Heart (tissue), 3 donors: ENCODE measurements around a stretch of chr12.

- RAMPAGE, long total RNA, 2 experiments, result no peak in any of the 2 experiments
These were observed 631 bp downstream of the ST8SIA1 start for GRCh38 chr12:22333734-22334417.

DNA sequence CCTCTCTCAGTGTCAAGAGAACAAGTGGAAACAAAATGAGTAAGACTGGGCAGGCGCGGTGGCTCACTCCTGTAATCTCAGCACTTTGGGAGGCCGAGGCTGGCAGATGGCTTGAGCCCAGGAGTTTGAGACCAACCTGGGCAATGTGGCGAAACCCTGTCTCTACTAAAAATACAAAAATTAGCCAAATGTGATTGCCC, 89.6 kb upstream of the ST8SIA1 start:
- RAMPAGE, long total RNA, 2 experiments, result no peak in any of the 2 experiments

DNA sequence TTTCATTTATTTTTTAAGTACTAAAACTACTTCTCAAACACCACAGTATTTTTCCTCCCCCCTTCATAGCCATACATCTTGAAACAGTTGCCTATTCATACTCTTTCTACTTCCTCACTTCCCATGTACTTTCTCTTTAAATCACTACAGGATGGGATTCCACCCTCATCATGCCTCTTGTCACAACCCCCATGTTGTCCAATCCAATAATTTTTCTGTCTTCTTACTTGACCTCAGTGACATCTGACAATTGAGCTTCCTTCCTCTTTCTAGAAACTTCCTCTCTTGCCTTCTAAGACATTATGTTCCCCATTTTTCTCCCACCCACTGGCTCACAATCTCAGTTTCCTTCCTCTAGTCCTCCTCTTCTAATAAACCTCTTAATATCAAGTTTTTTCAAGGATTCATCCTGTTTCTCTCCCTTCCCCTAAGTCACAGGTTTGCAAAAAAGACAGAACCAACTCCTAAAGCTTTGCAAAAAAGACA, 5.3 kb downstream of the C2CD5 start:
- RAMPAGE, long total RNA, 2 experiments, result no peak in any of the 2 experiments

DNA sequence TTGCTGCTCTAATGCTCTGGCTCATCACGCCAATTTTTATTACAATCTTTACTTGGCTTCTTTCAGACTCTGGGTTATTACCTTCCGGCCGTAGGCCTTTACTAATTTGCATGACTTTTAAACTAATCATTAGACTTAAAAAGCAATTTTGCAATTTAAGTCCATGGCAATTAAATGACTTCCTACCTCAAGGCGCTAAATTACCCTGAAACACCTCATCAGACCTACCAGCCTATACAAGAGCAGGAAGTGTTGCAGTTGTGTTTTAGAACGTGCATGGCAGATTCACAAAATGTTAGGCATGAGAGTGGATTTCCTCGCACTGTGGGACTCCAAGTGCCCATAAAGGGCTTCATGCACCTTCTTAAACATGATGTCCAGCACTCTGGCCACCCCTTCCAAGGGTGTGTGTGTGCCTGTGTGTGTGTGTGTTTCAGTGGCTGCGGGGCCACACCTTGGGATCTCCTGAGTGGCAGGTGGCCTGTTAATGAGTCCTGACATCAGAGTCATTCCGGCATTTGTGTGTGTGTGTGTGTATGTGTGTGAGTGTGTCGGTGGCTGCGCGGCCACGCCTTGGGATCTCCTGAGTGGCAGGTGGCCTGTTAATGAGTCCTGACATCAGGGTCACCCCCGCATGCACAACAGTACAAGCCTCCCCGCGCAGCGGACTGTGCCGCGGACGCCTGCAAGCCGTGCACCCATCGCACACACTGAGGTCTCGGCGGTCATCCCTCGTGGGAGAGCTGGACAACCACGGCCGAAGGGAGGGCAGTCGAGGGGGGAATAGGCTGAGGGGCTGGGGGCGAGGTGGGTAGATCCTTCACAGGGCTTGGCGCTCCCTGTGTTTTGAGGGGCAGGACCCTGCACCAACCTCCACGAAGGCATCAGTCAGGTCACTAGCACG, 900 bp downstream of the C2CD5 start:
- RAMPAGE, long total RNA, 2 experiments, result no peak in any of the 2 experiments

DNA sequence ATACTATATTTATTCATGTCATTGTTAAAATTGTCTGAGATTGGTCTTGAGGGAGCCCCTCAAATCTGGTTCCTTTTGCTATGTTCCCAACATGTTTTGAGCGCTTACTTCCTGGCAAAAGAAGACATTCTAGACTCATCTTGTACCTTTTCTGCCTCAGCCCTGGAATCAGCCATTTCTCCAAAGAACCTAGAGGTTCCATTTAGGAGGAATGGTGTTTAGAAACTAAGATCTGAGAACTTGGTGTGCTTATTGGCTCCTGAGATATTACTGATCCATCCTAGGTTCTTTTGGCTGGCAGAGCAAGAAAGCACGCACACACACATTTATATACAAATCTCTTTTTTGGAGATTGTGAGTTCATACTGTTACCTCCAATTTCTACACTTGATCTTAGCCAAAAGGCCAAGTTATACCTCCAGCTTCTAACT, 66.8 kb downstream of the ETNK1 start:
- RAMPAGE, long total RNA, 2 experiments, result no peak in any of the 2 experiments

- RAMPAGE, long total RNA, 2 experiments, result no peak in any of the 2 experiments
These were observed 661.3 kb downstream of the ETNK1 start for GRCh38 chr12:23286154-23286802.

DNA sequence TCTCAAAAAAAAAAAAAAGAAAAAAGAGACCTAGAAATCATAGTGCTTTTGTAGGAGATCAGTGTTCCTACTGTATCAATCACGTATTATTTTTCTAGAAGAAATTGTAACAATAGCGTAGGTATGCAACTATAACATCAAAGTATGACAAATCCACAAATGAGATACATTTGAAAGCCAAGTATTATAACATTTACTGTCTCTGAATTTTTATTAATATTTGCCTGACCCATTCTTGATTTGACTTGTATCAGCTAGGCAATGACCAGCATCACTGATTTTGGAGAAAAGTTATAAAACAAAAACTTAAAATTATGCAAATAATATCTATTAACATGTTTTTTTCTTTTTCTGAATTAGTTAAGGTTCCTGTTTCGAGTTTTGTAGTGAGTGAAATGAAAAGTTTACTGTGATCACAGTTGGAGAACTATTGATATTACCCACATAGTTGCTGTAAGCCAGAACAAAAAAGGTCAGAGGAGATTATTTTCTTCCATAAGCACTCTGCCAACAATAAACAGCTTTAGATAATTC, 162.9 kb downstream of the SOX5 start:
- RAMPAGE, long total RNA, 2 experiments, result no peak in any of the 2 experiments

DNA sequence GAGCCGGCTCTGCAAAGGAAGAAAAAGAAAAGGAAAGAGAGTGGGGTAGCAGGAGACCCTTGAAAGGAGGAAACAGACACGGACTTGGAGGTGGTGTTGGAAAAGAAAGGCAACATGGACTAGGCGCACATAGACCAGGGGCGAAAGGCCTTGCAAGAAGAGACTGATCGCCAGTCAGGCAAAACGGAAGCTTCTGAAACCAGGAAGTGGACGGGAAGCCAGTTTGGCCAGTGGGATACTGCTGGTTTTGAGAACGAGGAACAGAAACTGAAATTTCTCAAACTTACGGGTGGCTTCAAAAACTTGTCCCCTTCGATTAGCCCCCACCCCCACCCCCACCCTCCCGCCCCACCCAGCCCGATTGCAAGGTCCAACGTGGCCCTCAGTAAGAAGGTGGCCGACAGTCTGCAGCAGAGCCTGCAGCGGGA, 364.9 kb downstream of the BCAT1 start:
- RAMPAGE, long total RNA, 2 experiments, result no peak in any of the 2 experiments

DNA sequence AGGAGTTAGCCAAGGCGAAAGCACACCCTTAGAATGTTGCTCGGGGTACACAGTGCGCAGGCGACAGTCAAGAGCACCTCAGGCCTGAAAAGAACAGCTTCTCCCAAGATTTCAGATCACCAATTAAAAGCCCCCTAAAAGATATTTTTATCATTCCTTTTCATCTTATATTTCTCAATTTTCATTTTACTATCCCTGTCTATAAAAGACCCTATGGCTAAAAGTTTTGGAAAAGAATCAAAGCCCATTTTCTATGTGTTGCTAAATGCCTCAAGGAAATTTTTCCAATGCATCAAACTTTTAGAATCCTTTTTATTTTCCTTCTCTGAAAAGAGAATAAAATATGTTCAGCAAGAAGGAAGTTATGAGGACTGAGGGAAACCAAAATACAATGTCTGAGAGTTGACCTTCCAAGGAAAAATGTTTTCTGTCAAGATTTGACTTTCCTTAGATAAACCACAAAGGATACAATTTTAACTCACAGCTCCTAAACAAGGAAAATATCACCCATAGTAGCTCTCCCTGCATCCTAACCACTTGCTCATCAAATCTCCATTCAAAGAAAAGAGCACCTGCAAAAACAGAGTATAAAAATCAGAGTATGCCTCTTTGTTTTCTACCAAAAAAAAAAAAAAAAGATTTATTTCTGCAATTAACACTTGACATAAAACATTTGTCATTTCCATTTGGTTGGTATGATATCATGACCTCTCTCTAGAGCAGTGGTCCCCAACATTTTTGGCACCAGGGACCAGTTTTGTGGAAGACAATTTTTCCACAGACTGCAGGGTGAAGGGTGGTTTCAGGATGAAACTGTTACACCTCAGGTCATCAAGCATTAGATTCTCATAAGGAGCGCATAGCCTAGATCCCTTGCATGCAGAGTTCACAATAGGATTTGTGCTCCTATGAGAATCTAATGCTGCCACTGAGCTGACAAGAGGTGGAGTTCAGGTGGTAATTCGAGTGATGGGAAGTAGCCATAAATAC, 132.6 kb downstream of the BCAT1 start:
- RAMPAGE, long total RNA, 2 experiments, result no peak in any of the 2 experiments

- RAMPAGE, long total RNA, 2 experiments, result no peak in any of the 2 experiments
These were observed 110.3 kb downstream of the BCAT1 start for GRCh38 chr12:24838513-24839014.

- RAMPAGE, long total RNA, 2 experiments, result no peak in any of the 2 experiments
These were observed 28.6 kb upstream of the IRAG2 start for GRCh38 chr12:25023794-25024340.

GRCh38 chr12:25054580-25055182, 2.2 kb downstream of the IRAG2 start:
- RAMPAGE, long total RNA, 2 experiments, result no peak in any of the 2 experiments

DNA sequence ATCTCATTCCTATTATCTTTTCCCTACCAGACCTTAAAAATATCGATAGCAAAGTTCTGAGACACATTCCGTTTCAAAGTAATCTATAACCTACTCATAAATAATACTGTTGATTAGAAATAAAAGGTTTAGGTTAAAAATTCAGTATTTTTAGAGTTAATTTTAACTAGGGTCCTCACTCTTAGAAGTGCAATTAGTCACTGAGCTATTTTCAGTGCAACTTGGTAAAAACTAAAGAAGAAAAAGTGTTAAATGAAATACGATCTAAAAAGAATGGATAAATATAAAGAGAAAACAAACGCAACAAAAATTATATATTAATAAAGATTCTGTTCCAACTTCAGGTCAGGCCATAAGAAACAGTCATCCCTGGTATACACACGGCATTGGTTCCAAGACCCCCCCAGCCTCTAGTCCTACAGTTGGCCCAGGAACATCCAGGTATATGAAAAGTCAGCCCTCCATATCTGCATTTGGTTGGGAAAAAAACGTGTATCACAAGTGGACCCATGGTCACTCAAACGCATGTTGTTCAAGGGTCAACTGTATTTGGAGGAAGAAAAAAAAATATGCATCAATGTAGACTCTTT, 19.0 kb downstream of the KRAS start:
- RAMPAGE, long total RNA, 2 experiments, result no peak in any of the 2 experiments

DNA sequence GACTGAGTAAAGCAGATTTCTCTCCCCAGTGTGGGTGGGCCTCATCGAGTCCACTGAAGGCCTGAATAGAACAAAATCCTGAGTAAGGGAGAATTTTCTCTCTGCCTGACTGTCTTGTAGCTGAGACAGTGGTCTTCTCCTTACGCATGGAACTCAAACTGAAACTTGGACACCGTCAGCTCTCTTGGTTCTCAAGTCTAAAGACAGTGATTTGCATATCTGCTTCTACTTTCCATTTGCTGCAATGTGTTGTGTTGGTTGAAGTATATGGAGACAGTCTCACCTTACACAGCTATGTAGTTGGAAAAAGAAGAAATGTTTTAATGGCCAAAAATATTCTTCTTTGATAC, 160.2 kb upstream of the LMNTD1 start:
- RAMPAGE, long total RNA, 2 experiments, result no peak in any of the 2 experiments

DNA sequence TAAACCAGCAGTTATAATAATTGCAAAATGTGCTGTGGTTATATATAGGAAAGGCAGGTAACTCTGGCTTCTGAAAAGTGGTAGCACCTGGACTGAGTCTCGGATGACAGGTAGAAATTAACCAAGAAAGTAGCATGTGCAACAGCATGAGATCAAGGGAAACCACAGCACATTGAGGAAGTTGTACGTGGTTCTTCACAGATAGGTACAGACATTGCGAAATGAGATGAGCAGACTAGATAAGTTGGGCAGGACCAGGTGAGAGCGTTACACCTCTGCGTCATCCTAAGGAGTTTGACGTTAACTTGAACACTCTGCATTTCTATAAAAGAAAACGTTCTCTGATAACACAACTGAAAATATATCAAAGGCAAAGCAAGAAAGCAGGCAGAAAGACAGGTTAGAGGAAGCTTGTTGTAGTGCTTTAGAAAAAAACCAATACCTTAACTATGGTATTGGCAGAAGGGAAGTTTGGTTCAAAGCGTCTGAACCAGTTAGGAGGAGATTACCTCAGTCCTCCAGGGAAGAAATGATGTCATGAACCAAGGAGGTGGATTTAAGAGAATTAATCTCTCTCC, 98.5 kb upstream of the RASSF8 start:
- RAMPAGE, long total RNA, 2 experiments, result no peak in any of the 2 experiments

- RAMPAGE, long total RNA, 2 experiments, result no peak in any of the 2 experiments
These were observed 768 bp upstream of the RASSF8 start for GRCh38 chr12:25957765-25958062.

GRCh38 chr12:26055107-26055577, 69.7 kb downstream of the BHLHE41 start:
- RAMPAGE, long total RNA, 2 experiments, result no peak in any of the 2 experiments

DNA sequence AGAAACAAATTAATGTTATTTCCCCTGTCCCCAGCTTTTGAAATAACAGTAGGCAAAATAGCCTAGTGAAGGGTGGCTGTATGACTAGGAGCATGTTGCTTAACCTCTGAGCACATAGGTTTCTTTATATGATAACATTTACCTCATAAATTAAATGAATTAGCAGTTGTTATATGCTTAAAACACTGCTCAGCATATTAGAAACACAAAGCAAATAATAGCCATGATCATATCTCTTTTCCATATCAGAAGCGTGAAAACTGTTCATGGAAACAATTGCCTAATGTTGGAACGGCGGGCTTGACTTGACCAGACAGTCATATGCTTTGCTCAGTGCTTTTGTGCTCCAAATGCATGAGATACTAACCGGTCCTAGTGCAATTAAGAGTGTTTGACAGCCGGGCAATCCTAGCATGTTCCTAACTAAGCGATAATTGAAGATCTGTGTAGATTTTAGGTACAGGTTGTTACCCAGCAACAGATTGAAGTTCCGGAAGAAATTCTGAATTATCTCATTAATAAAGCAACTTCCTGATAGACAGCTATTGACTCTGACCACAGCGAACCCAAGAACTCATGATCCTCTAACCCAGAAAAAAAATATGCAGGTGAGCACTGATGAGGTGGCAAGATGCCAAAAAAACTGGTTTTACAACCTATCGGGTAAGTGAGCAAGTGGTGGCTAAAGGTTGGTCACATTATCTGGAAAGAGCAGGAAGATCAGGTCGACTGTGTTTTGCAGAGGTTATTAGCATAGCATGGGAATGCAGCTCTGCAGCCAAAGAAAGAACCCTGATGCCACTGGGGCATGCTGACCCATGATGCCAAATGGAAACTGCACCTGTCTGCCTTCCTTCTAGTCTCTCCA, 23.8 kb downstream of the BHLHE41 start:
- RAMPAGE, long total RNA, 2 experiments, result no peak in any of the 2 experiments

DNA sequence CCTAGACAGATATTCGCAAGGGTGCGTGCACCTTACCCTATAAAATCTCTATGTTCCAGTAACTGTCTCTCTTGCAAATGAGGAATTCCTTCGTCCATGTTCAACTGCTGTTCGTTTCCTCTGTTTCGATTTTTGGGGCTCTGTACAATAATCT, 278 bp downstream of the BHLHE41 start:
- RAMPAGE, long total RNA, 2 experiments, result no peak in any of the 2 experiments

DNA sequence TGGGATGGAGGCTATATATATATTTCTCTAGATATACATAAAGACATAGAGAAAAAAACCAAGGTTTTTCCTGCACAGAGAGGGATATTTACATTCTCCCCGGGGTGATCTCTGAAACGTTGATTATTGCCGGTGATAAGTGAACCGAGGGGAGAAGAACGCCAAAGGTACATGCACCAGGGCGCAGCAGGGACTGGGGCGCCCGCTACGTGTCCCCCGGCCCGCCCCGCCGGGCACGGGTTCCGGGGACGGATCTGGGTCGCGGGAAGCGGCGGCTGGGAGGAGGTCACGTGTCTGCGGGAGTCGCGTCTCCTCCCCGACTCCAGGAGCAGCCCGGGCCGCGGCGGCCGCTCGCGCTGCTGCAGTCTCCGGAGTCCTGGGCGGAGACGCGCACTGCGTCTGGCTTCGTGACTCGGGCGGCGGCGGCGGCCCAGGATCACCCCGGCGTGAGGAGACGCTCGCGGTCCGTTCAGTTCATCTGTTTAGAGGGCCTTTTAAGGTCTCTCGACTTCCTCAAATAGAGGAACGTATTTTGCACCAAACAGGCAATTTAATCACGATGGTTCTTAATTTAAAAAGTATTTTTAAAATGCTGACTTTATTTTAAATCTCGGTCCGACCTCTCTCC, 1.6 kb upstream of the BHLHE41 start:
- RAMPAGE, long total RNA, 2 experiments, result no peak in any of the 2 experiments